K562 (cell line): Measurements from ENCODE around the genes CXorf51A, AFF2 and MAGEA8.

GRCh38 chrX:146814494-146815026 lies at the start of gene CXorf51A:
Gene CXorf51A, minus strand, starts transcription at chrX:146814744.
- RAMPAGE, long total RNA = no peak
- RRBS = no CpG with 5 or more reads among the region's 9 CpGs
PRO-cap:
- standard = no peak
- CoPRO, capped RNA only, 2 experiments = no peak in any of the 2 experiments
- CoPRO, capped and uncapped RNA, 2 experiments = no peak in any of the 2 experiments
- CoPRO, uncapped RNA only, 2 experiments = no peak in any of the 2 experiments
CAGE:
- cytosol, long polyA plus RNA = no peak
- long polyA plus RNA = no peak
- nucleolus, long total RNA = no peak
- nucleus, long polyA plus RNA = no peak

DNA sequence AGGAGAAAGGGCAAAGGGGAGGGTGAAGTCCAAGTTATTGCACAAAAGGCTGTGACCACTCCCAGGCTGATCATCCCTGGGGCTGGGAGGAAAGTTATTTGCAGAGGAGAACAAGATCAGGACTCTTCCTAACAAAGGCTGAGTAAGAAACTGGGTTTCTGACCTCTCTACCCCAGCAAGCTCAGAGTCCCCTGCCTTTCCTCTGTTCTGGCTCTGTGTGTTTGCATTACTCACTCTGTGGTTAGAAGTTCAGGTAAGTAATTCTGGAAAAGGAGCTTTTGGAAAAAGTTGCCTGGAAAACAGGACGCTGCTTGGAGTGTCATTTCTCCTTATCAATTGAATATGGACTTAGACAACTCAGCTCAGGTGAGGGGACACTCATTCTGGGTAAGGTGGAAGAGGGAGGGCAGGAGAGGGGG lies 366.5 kb upstream of the CXorf51A start:
- RAMPAGE, long total RNA = no peak
- RRBS = no CpG with 5 or more reads among the region's 1 CpG
PRO-cap:
- standard = no peak
- CoPRO, capped RNA only, 2 experiments = no peak in any of the 2 experiments
- CoPRO, capped and uncapped RNA, 2 experiments = no peak in any of the 2 experiments
- CoPRO, uncapped RNA only, 2 experiments = no peak in any of the 2 experiments
CAGE:
- cytosol, long polyA plus RNA = no peak
- long polyA plus RNA = no peak
- nucleolus, long total RNA = no peak
- nucleus, long polyA plus RNA = no peak

DNA sequence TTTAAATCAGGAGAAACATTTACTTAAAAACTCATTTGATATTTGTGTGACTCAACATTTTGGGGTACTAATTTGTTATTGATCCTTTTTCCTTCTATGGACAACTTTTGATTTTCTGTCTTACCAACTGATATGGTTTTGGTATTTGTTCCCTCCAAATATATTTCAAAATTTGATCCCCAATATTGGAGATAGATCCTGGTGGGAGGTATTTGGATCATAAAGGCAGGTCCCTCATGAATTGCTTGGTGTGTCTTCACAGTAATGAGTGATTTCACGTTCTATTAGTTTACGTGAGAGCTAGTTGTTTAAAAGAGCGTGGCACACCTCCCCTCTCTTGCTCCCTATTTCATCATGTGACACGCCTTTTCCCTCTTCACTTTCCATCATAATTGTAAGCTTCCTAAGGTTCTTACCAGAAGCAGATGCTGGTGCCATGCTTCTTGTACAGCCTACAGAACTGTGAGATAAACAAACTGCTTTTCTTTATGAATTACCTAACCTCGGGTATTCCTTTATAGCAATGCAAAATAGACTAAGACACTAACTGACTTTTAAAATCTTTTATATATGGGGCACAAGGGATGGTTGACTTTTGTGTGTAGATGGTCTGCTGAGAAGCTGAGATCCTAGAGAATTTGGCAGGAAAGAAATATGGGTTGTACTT lies 34.0 kb upstream of the FMR1 start:
- RAMPAGE, long total RNA = start-site peak on the plus strand centred at position 398 of the sequence, 50 bp wide, 32 and 25 reads in 2 replicates
- RRBS = no CpG with 5 or more reads among the region's 5 CpGs
PRO-cap:
- standard = bidirectional peak, plus-strand start at position 418 of the sequence, minus-strand start at position 340 of the sequence
- CoPRO, capped RNA only, 2 experiments = no peak in any of the 2 experiments
- CoPRO, capped and uncapped RNA, 2 experiments = no peak in any of the 2 experiments
- CoPRO, uncapped RNA only, 2 experiments = no peak in any of the 2 experiments
CAGE:
- cytosol, long polyA plus RNA = no peak
- long polyA plus RNA = no peak
- nucleolus, long total RNA = no peak
- nucleus, long polyA plus RNA = no peak

- RAMPAGE, long total RNA = no peak
- RRBS = no CpG with 5 or more reads among the region's 3 CpGs
PRO-cap:
- standard = no peak
- CoPRO, capped RNA only, 2 experiments = no peak in any of the 2 experiments
- CoPRO, capped and uncapped RNA, 2 experiments = no peak in any of the 2 experiments
- CoPRO, uncapped RNA only, 2 experiments = no peak in any of the 2 experiments
CAGE:
- cytosol, long polyA plus RNA = no peak
- long polyA plus RNA = no peak
- nucleolus, long total RNA = no peak
- nucleus, long polyA plus RNA = no peak
Observed at GRCh38 chrX:148035287-148035851, 54.2 kb downstream of the FMR1NB start.

DNA sequence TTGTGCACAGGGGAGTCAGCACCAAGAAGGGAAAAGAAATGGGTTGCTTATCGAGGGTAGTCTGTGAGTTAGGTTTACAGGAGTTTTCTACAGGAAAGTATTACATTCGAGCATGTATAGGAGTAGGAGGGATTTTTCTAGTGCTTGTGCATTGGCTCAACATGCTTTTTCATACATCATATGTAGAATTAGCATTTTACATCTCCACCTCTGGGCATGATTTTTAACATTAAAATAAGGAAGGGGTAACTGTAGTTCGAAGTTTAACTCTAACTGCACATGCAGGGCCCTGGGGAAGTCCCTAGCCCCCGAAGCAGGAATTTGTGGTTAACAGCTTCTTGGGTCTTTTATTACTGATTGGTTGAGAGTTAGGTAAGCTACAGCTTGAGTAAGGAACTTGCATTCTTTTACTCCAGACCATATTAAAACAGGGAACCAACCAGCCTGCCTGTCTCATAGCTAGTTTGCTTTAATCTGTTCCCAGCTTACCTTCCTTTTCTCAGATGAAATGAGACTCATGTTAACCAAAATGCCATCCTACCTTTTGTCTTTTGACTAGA lies 119.9 kb upstream of the AFF2 start:
- RAMPAGE, long total RNA = no peak
- RRBS = no CpG with 5 or more reads among the region's 4 CpGs
PRO-cap:
- standard = no peak
- CoPRO, capped RNA only, 2 experiments = no peak in any of the 2 experiments
- CoPRO, capped and uncapped RNA, 2 experiments = no peak in any of the 2 experiments
- CoPRO, uncapped RNA only, 2 experiments = no peak in any of the 2 experiments
CAGE:
- cytosol, long polyA plus RNA = no peak
- long polyA plus RNA = no peak
- nucleolus, long total RNA = no peak
- nucleus, long polyA plus RNA = no peak

DNA sequence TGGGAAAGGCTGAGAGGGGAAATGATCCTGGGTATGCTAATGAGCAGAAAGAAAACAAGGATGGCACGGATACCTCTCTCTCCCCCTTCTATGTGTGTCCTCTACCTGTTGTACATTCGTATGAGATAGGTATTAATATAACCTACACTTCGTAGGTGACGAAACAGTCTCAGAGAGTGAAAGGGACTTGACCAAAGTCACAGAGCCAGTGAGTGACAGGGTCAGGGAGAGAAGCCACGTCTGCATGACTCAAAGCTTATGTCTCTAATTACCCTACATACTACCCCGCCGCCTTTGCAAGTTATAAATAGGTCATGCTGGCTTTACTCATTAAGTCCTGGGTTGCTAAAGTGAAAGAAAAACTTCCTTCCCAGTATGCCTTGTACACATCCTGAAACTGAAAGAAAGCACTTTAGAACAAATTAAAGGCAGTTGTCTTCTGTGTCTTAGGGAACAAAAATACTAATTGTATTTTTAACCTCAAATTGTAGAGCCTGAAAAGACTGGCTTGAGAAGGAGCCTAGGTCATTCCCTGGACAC lies 119.3 kb upstream of the AFF2 start:
- RAMPAGE, long total RNA = no peak
- RRBS = no CpG with 5 or more reads among the region's 7 CpGs
PRO-cap:
- standard = no peak
- CoPRO, capped RNA only, 2 experiments = no peak in any of the 2 experiments
- CoPRO, capped and uncapped RNA, 2 experiments = no peak in any of the 2 experiments
- CoPRO, uncapped RNA only, 2 experiments = no peak in any of the 2 experiments
CAGE:
- cytosol, long polyA plus RNA = no peak
- long polyA plus RNA = no peak
- nucleolus, long total RNA = no peak
- nucleus, long polyA plus RNA = no peak

DNA sequence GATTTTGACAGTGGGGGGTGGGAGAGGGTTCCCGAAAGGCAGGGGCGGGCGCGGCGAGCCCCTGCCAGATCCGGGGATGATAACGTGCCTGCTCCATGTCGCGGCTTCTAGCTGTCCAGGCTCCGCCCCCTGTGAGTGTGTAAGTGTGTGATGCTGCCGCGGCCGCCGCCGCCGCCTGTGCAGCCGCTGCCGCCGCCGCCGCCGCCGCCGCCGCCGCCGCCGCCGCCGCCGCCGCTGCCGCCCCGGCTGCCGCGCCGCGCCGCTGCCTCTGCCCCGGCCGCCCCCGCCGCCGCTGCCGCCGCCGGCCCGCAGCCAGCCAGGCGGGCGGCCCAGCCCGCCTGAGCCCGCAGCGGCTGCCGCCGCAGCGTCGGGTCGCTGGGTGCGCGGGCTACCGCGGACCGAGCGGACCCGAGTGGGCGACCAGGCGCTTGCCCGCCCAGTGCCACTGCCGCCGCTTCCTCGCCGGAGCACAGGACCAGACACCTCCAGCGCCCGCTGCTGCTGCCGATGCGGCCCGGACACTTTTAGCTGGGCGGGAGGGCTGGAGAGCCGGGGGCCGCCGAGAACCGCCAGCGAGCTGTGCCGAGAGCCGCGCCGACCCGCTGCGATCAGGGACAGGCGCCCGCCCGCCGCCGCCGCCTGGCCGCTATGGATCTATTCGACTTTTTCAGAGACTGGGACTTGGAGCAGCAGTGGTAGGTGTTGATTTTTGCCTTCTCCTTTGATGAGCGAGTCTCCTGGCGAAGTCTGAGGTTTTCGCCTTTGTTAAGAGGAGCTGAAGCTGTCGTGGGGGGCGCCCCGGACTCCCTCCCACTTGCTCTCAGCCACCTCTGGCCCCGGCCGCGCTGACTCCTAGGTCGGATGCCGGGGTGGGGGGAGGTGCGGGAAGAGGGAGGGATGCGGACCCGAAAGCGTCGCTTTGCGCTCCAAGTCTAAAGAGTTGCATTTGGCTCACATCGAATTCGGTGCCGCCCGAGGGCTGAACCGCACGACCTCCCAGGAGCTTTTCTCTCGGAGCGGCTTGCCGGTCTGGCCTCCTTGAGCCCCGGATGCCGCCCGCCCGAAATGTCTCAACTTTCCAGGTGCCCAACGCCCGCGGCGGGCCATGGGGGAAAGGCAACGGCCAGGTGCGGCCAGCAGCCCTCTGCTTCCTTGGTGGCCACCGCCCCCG lies at the start of gene AFF2:
Gene AFF2 (plus strand): TSS at position 168 of the 1,171 bp plus-strand sequence.
- RAMPAGE, long total RNA = no peak
- RRBS = 66% methylated on average over 6 of the region's 135 CpGs
PRO-cap:
- standard = no peak
- CoPRO, capped RNA only, 2 experiments = no peak in any of the 2 experiments
- CoPRO, capped and uncapped RNA, 2 experiments = no peak in any of the 2 experiments
- CoPRO, uncapped RNA only, 2 experiments = no peak in any of the 2 experiments
CAGE:
- cytosol, long polyA plus RNA = no peak
- long polyA plus RNA = no peak
- nucleolus, long total RNA = no peak
- nucleus, long polyA plus RNA = no peak

DNA sequence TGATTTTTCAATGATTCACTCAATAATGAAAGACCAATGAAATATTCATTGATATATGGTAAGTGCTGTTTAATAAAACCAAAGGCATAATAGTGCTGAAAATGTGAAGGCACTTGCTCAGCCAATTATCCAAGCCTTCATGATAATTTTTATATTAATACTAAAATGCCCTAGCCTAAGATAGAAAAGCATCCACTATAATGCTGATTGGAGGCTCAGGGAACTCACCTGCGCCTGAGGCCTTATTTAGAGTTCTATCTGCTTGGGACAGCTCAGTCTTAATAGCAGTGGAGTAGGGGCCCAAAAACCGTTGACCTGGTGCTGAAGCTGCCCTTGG lies 434.2 kb downstream of the ENSG00000287585 start:
- RAMPAGE, long total RNA = no peak
- RRBS = no CpG with 5 or more reads among the region's 2 CpGs
PRO-cap:
- standard = no peak
- CoPRO, capped RNA only, 2 experiments = no peak in any of the 2 experiments
- CoPRO, capped and uncapped RNA, 2 experiments = no peak in any of the 2 experiments
- CoPRO, uncapped RNA only, 2 experiments = no peak in any of the 2 experiments
CAGE:
- cytosol, long polyA plus RNA = no peak
- long polyA plus RNA = no peak
- nucleolus, long total RNA = no peak
- nucleus, long polyA plus RNA = no peak

GRCh38 chrX:149248195-149248566 lies 167.1 kb downstream of the ENSG00000287585 start:
- RAMPAGE, long total RNA = no peak
- RRBS = no CpG with 5 or more reads among the region's 3 CpGs
PRO-cap:
- standard = no peak
- CoPRO, capped RNA only, 2 experiments = no peak in any of the 2 experiments
- CoPRO, capped and uncapped RNA, 2 experiments = no peak in any of the 2 experiments
- CoPRO, uncapped RNA only, 2 experiments = no peak in any of the 2 experiments
CAGE:
- cytosol, long polyA plus RNA = no peak
- long polyA plus RNA = no peak
- nucleolus, long total RNA = no peak
- nucleus, long polyA plus RNA = no peak

DNA sequence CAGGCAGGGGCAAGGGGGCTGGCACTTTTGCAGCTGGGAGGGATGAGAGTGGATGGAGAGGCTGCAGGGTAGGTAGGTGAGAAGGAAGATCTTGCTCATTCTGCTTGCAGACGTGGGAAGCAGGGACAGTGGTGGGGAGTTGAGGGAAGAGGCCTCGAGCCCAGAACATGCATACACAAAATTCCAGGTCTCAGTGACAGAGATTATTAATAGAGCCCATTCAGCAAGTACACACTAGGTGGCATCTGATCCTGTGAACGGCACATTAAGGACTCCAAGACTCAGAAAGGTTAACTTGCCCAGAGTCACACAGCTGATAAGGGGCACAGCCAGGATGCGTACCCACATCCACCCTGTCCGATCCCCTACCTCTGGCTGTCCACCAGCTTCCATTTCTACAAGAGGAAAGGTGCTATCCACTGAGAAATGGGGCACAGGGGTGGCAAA lies 11.6 kb downstream of the IDS start:
- RAMPAGE, long total RNA = no peak
- RRBS = no CpG with 5 or more reads among the region's 5 CpGs
PRO-cap:
- standard = no peak
- CoPRO, capped RNA only, 2 experiments = no peak in any of the 2 experiments
- CoPRO, capped and uncapped RNA, 2 experiments = no peak in any of the 2 experiments
- CoPRO, uncapped RNA only, 2 experiments = no peak in any of the 2 experiments
CAGE:
- cytosol, long polyA plus RNA = no peak
- long polyA plus RNA = no peak
- nucleolus, long total RNA = no peak
- nucleus, long polyA plus RNA = no peak

DNA sequence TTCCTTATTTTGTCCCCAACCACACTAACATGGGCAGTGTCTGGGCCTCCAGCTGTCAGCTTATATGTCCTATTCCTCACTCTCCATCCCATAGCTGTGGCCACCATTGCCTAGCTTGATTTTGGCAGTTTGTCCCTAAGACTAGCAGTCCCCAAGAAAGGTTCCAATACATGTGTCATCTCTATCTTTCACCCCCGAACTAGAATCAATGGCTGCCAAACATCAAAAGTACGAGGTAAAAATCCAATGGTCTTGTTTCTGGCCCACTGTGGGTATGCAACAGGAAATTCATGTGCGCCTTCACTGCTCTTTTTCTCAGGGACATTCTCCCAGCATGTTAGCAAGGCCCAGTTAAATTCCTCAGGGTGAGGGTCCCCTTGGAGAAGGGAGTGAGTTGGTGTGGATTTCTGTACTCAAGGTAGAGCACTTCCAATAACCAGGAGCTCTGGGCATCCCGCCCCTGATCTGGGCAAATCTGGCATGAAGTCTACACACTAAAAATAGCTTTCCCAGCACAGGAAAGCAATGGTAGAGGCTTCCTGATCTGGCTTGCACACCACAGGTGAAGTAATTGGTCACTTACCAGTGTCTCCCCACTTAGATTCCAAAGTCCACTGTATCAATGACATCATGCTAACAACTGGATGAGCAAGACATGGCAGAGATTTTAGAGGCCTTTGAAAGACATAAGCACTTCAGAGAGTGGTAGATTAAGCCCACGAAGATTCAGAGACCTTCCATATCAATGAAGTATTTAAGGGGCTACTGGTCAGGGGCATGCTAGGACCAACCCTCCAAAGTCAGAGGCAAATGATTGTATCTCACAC lies 17.7 kb upstream of the IDS start:
- RAMPAGE, long total RNA = no peak
- RRBS = no CpG with 5 or more reads among the region's 5 CpGs
PRO-cap:
- standard = no peak
- CoPRO, capped RNA only, 2 experiments = no peak in any of the 2 experiments
- CoPRO, capped and uncapped RNA, 2 experiments = no peak in any of the 2 experiments
- CoPRO, uncapped RNA only, 2 experiments = no peak in any of the 2 experiments
CAGE:
- cytosol, long polyA plus RNA = no peak
- long polyA plus RNA = no peak
- nucleolus, long total RNA = no peak
- nucleus, long polyA plus RNA = no peak

DNA sequence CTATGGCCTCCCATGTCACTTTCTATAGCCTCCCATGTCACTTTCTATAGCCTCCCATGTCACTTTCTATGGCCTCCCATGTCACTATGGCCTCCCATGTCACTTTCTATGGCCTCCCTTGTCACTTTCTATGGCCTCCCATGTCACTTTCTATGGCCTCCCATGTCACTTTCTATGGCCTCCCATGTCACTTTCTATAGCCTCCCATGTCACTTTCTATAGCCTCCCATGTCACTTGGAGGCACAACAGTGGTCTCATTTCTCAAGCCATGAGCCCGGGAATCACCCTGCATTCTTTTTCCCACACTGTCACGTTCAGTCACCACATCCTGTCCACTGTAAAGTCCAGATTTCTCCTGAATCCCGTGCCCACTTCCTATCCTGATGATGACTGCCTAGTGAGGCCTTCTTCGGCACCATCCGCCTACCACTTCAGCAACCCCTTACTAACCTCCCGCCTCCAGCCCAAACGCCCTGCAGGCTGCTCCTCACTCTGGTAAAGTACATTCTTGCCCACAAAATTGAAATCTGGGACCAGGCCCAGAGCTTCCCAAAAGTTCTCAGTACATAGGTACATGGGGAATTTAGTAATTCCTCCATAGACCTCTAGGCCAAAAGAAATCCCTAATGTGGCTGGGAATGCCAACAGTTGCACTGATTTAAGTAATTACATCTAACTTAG lies 10.4 kb upstream of the HSFX2 start:
- RAMPAGE, long total RNA = no peak
- RRBS = no CpG with 5 or more reads among the region's 7 CpGs
PRO-cap:
- standard = no peak
- CoPRO, capped RNA only, 2 experiments = no peak in any of the 2 experiments
- CoPRO, capped and uncapped RNA, 2 experiments = no peak in any of the 2 experiments
- CoPRO, uncapped RNA only, 2 experiments = no peak in any of the 2 experiments
CAGE:
- cytosol, long polyA plus RNA = no peak
- long polyA plus RNA = no peak
- nucleolus, long total RNA = no peak
- nucleus, long polyA plus RNA = no peak

GRCh38 chrX:149829218-149830095 lies 47.7 kb downstream of the MAGEA9 start:
- RAMPAGE, long total RNA = no peak
- RRBS = no CpG with 5 or more reads among the region's 13 CpGs
PRO-cap:
- standard = no peak
- CoPRO, capped RNA only, 2 experiments = no peak in any of the 2 experiments
- CoPRO, capped and uncapped RNA, 2 experiments = no peak in any of the 2 experiments
- CoPRO, uncapped RNA only, 2 experiments = no peak in any of the 2 experiments
CAGE:
- cytosol, long polyA plus RNA = no peak
- long polyA plus RNA = no peak
- nucleolus, long total RNA = no peak
- nucleus, long polyA plus RNA = no peak

GRCh38 chrX:149880831-149881622 lies at the start of gene MAGEA8:
Gene MAGEA8, plus strand, starts transcription at chrX:149881183.
- RAMPAGE, long total RNA = no peak
- RRBS = no CpG with 5 or more reads among the region's 23 CpGs
PRO-cap:
- standard = bidirectional peak, plus-strand start at chrX:149881183, minus-strand start at chrX:149881079; unidirectional peak, plus-strand start at chrX:149881427
- CoPRO, capped RNA only, 2 experiments = peak in 2 of 2 experiments; most common plus-strand start chrX:149881183 (in 2); most common minus-strand start chrX:149881055 (in 1)
- CoPRO, capped and uncapped RNA, 2 experiments = peak in 2 of 2 experiments; most common plus-strand start chrX:149881183 (in 1); most common minus-strand start chrX:149881065 (in 1)
- CoPRO, uncapped RNA only, 2 experiments = no peak in any of the 2 experiments
CAGE:
- cytosol, long polyA plus RNA = start-site peak on the plus strand at chrX:149881182-149881209, 34 and 81 reads in 2 replicates
- long polyA plus RNA = start-site peak on the plus strand at chrX:149881163-149881209, 59 and 46 reads in 2 replicates
- nucleolus, long total RNA = no peak
- nucleus, long polyA plus RNA = no peak

- RAMPAGE, long total RNA = no peak
- RRBS = no CpG with 5 or more reads among the region's 1 CpG
PRO-cap:
- standard = no peak
- CoPRO, capped RNA only, 2 experiments = no peak in any of the 2 experiments
- CoPRO, capped and uncapped RNA, 2 experiments = no peak in any of the 2 experiments
- CoPRO, uncapped RNA only, 2 experiments = no peak in any of the 2 experiments
CAGE:
- cytosol, long polyA plus RNA = no peak
- long polyA plus RNA = no peak
- nucleolus, long total RNA = no peak
- nucleus, long polyA plus RNA = no peak
Observed at GRCh38 chrX:149963479-149963738, 25.1 kb upstream of the EOLA2 start.

DNA sequence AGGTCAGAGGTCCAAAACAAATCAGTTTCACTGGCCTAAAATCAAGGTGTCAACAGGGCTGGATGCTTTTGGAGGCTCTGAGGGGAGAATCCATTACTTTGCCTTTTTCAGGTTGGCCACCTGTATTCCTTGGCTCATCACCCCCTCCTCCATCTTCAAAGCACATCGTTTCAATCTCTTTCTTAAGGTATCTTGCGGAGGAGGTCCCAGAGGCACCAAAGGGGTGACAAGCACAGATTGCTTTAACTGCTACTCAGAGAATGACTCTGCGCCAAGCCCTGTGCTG lies 134.8 kb upstream of the MAMLD1 start:
- RAMPAGE, long total RNA = no peak
- RRBS = no CpG with 5 or more reads among the region's 3 CpGs
PRO-cap:
- standard = no peak
- CoPRO, capped RNA only, 2 experiments = no peak in any of the 2 experiments
- CoPRO, capped and uncapped RNA, 2 experiments = no peak in any of the 2 experiments
- CoPRO, uncapped RNA only, 2 experiments = no peak in any of the 2 experiments
CAGE:
- cytosol, long polyA plus RNA = no peak
- long polyA plus RNA = no peak
- nucleolus, long total RNA = no peak
- nucleus, long polyA plus RNA = no peak

GRCh38 chrX:150363662-150364621 lies 825 bp downstream of the MAMLD1 start:
- RAMPAGE, long total RNA = no peak
- RRBS = 15% methylated on average over 23 of the region's 81 CpGs
PRO-cap:
- standard = no peak
- CoPRO, capped RNA only, 2 experiments = no peak in any of the 2 experiments
- CoPRO, capped and uncapped RNA, 2 experiments = no peak in any of the 2 experiments
- CoPRO, uncapped RNA only, 2 experiments = no peak in any of the 2 experiments
CAGE:
- cytosol, long polyA plus RNA = no peak
- long polyA plus RNA = no peak
- nucleolus, long total RNA = no peak
- nucleus, long polyA plus RNA = no peak

DNA sequence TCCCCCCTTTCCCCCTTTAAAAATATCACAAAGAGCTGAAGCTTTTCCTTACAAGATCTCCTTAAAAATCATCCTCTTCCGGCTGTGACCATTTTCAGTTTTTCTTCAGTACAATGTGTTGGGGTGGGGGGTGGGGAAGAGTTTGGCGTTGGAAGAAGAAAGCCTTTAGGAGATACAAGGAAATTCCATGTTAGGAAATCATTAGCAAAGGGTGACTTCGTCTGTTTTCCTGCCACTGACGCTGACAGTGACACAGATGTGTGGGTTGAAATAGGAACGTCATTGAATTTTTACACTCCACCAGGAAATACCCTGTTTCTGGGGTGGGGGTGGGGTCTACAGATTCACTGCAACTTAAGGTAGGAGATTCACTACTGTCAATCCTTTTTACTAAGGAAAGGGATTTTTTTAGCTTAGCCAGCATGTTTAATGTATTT lies 3.8 kb downstream of the MAMLD1 start:
- RAMPAGE, long total RNA = no peak
- RRBS = no CpG with 5 or more reads among the region's 5 CpGs
PRO-cap:
- standard = no peak
- CoPRO, capped RNA only, 2 experiments = no peak in any of the 2 experiments
- CoPRO, capped and uncapped RNA, 2 experiments = no peak in any of the 2 experiments
- CoPRO, uncapped RNA only, 2 experiments = no peak in any of the 2 experiments
CAGE:
- cytosol, long polyA plus RNA = no peak
- long polyA plus RNA = no peak
- nucleolus, long total RNA = no peak
- nucleus, long polyA plus RNA = no peak

DNA sequence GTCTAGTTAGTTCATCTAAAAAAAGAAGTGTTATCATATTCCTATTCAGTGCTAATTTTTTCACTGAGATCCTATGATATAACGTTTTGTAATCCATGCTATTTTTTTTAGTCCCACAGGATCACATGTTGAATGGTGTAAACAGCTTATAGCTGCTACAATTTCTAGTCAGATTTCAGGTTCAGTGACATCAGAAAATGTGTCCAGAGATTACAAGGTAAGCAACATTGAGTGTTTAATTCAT lies 5.8 kb downstream of the MTMR1 start:
- RAMPAGE, long total RNA = no peak
- RRBS = no CpG with 5 or more reads among the region's 1 CpG
PRO-cap:
- standard = no peak
- CoPRO, capped RNA only, 2 experiments = no peak in any of the 2 experiments
- CoPRO, capped and uncapped RNA, 2 experiments = no peak in any of the 2 experiments
- CoPRO, uncapped RNA only, 2 experiments = no peak in any of the 2 experiments
CAGE:
- cytosol, long polyA plus RNA = no peak
- long polyA plus RNA = no peak
- nucleolus, long total RNA = no peak
- nucleus, long polyA plus RNA = no peak